Lung (tissue), 4 donors: Measurements from ENCODE around the genes TBC1D4 and ACOD1.

DNA sequence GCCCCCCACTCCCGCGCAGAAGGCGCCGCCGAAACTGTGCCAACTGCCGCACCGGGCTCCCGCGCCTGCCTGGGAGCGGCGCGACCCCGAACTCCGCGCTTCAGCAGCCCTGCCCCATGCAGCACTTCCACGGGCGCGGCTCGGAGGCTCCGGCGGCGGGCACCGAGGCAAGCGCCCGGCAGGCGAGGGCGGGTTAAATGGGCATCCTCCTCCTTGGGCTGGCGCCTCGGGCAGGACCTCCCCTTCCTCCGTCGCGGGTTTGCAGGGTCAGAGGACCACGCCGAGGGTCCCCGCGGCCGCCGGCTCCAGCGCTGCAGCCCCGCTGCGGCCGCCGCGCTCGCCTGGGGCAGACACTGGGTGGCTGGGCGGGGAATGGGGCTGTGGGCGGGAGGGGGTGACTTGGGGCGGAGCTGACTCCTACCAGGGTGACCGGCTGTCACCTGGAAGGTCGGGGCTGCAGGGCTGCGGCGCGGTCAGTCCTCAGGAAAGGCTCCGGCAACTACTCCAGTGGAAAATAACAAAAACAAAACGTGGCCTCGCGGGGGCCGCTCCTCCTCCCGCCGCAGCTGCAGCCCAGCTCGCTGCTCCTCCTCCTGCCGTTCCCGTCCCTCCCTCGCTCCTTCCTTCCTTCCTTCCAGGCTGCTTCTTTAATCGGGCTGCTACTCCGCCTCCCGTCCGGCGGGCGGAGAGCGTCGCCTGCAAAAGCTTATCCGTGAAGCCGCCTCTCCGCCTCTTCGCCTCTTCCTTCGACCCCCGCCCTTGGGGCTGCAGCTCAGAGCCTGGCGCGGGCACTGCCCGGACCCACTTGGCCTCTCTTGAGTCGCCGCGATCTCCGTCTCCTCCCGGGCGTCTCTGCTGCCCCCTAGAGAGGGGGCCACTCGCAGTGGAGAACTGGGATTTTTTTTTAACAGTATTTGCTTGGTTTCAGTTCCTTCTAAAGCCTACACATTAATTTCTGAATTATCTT is at the start of gene TBC1D4:
Gene TBC1D4 (minus strand): TSS at position 355 of the 967 bp plus-strand sequence.
- PRO-cap = bidirectional peak, plus-strand start at position 420 of the sequence, minus-strand start at position 355 of the sequence; unidirectional peak, minus-strand start at position 621 of the sequence
- RAMPAGE, long total RNA = no peak
- RRBS = under 1% methylated on average over 45 of the region's 88 CpGs

DNA sequence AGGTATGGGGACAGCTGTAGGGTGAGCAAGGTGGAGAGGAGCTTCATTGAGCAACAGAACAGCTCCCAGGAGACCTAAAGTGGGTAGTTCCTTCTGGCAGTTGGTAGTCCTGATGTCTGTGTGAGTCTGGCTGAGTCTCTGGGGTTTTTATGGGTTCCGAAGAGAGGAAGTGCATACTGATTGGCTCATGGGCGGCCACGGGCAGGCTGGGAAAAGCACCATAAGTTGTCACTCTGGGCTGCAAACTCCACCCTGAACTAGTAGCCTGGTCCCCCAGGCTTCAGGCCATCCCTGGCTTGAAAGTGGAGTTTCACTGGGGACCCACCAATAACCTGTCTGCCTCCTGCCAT is 25.7 kb upstream of the TBC1D4 start:
- PRO-cap = no peak
- RAMPAGE, long total RNA = no peak
- RRBS = no CpG with 5 or more reads among the region's 3 CpGs

GRCh38 chr13:75792341-75792969 is 156.3 kb downstream of the LMO7 start:
- PRO-cap = no peak
- RAMPAGE, long total RNA = no peak
- RRBS = no CpG with 5 or more reads among the region's 4 CpGs

DNA sequence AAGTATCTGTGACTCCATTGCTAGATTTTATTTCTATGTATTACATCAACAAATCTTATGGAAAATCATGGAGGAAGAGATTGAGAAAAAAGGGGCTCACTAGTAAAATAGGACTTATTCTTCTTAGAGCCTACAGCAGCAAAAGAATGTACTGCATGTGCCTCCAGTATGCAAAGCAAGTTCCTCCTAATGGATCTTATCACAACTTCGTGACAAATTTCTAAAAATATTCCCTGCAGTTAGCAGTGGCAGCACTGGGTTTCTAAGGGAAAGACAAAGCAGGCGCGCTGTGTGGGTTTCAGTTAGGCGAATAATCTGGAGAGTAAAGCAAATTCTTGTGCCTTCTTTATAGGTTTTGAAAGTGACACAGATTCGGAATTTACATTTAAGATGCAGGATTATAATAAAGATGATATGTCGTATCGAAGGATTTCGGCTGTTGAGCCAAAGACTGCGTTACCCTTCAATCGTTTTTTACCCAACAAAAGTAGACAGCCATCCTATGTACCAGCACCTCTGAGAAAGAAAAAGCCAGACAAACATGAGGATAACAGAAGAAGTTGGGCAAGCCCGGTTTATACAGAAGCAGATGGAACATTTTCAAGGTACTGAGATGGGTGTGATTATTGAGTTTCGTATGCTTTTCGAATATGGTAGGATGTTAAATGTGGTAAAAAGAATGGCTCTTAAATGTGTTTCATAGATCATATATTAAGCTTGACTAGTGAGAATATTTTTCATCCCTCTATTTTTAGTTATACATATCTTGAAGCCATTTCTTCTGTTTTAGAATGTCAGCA is 168.0 kb downstream of the LMO7 start:
- PRO-cap = no peak
- RAMPAGE, long total RNA = no peak
- RRBS = no CpG with 5 or more reads among the region's 13 CpGs

DNA sequence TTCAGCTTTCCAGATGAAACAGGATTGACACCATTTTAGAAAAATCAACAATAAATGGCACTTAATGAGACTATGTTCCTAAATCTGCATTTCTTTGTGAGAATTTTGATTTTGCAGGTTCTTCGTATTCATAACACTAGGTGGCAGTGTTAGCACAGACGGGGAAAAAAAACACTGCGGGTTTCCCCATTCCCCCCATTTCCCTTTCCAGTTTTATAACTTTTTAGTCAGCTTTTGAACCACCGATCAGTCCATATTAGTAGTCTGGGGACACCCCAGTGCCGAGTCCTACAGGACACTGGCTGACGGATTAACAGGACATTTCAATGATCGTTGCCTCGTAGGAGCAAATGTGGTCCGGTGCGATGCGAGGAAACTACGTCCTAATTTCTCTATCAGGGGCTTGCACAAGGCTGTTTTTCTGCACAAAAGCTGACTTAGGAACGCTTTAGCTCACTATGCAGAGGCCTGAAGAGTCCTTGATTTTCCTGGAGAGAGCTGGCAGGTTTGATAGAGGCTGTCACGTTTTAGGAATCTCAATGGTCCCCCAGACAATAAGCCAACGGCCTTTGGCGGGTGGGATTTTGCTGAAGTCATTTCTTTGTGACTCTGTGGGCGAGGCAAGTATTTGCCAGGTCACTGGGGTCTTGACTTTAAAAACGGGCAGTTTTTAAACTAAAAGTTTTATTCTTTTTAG is 234.4 kb downstream of the LMO7 start:
- PRO-cap = no peak
- RAMPAGE, long total RNA = no peak
- RRBS = no CpG with 5 or more reads among the region's 18 CpGs

DNA sequence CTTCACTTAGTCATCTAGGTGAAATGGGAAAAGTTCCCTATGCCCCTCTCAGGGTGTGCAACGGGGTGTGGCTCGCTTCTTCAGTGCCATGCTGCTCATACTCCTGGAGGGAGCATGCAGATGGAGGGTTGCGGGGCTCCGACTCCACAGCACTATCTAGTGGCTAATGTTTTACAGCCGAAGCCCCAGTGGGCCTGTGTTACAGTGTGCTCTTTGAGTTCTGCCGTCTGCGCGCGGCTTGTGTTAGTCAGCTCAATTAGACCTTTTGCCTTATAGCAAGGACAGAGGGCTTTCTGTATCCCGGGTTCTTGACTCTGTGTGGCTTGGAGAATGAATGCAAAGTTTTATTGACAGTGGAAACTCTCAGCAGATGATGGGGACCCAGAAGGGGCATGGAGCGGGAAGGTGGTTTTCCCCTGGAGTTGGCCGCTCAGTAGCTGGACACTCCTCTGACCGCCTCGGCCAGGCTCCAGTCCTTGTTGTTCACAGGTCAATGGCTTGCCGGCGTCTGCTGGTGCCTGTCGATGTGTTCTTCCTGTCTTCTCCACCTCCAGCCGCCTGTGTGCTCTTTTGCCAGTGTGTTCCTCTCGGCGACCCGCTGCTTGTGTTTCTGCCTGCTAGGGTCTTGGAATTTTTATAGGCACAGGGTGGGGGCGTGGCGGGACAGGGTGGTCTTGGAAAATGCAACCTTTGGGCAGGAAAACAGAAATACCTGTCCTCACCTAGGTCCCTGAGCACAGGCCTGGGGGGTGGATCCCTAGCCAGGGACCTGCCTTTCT is 383.5 kb downstream of the LMO7 start:
- PRO-cap = no peak
- RAMPAGE, long total RNA = no peak
- RRBS = no CpG with 5 or more reads among the region's 23 CpGs

DNA sequence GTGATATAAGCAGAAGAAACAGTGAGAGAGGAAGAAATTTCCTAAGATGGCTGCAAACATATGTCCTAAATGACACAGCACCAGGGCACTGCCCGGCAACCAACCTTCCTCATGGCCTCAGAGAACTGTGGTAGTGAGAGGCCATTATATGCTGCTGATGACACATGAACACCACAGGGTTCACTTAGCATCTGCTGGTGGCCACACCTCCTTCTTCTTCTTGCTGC is 88.2 kb downstream of the KCTD12 start:
- PRO-cap = no peak
- RAMPAGE, long total RNA = no peak
- RRBS = no CpG with 5 or more reads among the region's 1 CpG

- PRO-cap = no peak
- RAMPAGE, long total RNA = no peak
- RRBS = no CpG with 5 or more reads among the region's 5 CpGs
Measured at GRCh38 chr13:76825852-76826085, 60.4 kb downstream of the KCTD12 start.

- PRO-cap = no peak
- RAMPAGE, long total RNA = no peak
- RRBS = 0% methylated on average over 1 of the region's 7 CpGs
Measured at GRCh38 chr13:76829627-76829906, 56.6 kb downstream of the KCTD12 start.

- PRO-cap = no peak
- RAMPAGE, long total RNA = no peak
- RRBS = under 1% methylated on average over 48 of the region's 72 CpGs
Measured at GRCh38 chr13:76885004-76885751, 1.0 kb downstream of the KCTD12 start.

DNA sequence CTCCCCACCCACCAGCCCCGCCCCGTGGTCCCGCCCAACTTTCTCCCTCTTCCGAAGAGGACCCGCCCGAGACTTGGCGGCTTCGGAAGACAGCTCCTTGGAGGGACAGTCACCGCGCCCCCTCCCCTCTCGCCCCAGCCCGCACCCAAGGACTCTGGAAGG is 291 bp upstream of the KCTD12 start:
- PRO-cap = bidirectional peak, plus-strand start at position 54 of the sequence, minus-strand start outside the sequence
- RAMPAGE, long total RNA = no peak
- RRBS = no CpG with 5 or more reads among the region's 12 CpGs

GRCh38 chr13:76948075-76948562 is at the start of gene ACOD1:
Gene ACOD1, plus strand, starts transcription at chr13:76948511.
- PRO-cap = no peak
- RAMPAGE, long total RNA = no peak
- RRBS = no CpG with 5 or more reads among the region's 3 CpGs

GRCh38 chr13:76991303-76991818 is 520 bp upstream of the CLN5 start:
- PRO-cap = no peak
- RAMPAGE, long total RNA = no peak
- RRBS = no CpG with 5 or more reads among the region's 16 CpGs

- PRO-cap = no peak
- RAMPAGE, long total RNA = no peak
- RRBS = no CpG with 5 or more reads among the region's 2 CpGs
Measured at GRCh38 chr13:76993038-76993314, 1.1 kb downstream of the CLN5 start.

DNA sequence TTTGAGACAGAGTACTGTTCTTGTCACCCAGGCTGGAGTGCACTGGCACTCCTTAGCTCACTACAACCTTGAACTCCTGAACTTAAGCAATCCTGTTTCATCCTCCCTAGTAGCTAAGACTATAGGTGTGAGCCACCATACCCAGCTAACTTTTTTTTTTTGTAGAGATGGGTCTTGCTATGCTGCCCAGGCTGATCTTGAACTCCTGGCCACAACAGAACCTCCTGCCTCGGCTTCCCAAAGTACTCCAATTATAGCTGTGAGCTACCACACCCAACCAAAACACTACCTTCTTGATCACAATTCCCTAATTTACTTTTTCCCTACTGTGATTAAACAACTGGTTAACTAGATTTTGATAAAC is 10.4 kb downstream of the FBXL3 start:
- PRO-cap = no peak
- RAMPAGE, long total RNA = no peak
- RRBS = no CpG with 5 or more reads among the region's 1 CpG

GRCh38 chr13:77016968-77017261 is 10.0 kb downstream of the FBXL3 start:
- PRO-cap = no peak
- RAMPAGE, long total RNA = no peak
- RRBS = no CpG with 5 or more reads among the region's 2 CpGs

- PRO-cap = no peak
- RAMPAGE, long total RNA = no peak
- RRBS = no CpG with 5 or more reads among the region's 3 CpGs
Measured at GRCh38 chr13:77185702-77186474, 141.0 kb downstream of the MYCBP2 start.

DNA sequence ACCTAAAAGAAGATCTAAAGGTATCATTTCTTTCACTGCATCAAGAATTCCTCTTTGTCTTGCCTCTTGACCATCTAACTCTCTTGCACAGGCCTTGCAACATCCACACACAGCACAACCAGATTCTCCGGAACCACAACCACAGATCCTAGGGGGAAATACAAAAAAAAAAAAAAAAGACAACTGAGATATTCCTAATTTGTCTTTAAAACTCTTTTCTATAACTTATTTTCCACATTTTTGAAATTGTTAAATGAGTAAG is 83.2 kb downstream of the MYCBP2 start:
- PRO-cap = no peak
- RAMPAGE, long total RNA = no peak
- RRBS = no CpG with 5 or more reads among the region's 1 CpG

DNA sequence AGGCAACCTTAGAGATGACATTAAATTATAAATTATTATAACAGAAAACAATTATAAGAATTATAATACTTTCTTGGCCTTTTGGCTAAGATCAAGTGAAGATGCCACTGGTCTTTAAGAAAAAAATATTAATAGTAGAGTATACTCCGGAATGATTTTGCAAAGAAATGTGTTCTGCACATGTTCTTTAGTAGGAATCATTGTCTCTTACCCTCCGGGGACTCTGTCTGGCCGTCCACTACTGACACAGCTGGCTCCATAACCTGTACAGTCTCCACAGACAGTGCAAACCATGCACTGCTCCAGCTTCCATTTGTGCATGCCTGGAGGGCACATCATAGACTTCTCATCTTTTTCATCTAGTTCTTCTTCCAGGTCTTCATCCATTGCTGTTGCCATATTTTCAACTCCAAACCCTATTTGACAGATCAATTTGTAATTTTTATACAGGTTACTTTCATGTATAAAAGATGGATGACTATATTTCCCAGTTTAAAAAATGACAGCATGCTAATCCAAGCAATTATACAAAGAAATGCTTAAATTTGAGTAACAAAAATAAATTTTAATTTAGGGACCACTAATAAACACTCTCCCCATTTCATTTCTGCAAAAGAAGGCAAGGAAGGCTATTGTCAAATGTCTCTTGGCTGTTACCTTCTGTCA is 75.8 kb downstream of the MYCBP2 start:
- PRO-cap = no peak
- RAMPAGE, long total RNA = no peak
- RRBS = 89% methylated on average over 1 of the region's 3 CpGs

DNA sequence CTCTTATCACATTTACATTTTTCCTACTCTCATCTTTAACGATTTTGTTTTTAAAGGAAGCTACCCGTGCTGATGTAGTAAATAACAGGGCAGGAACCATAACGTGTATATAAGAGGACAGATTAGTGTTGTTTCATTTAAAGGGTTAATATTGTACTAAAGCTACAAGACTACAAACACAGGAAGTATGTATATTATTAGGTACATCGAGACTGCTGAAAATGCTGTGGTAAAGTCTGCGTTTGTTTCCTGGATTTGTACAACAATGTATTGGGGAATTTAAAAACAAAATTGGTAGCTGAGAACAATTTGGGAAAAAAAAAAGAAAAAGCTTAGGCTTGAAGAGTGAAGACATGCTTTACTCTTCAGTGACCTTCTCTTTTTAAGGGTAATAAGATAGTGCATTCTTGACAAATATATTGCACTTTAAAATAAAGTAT is 3.3 kb upstream of the MYCBP2 start:
- PRO-cap = no peak
- RAMPAGE, long total RNA = no peak
- RRBS = no CpG with 5 or more reads among the region's 5 CpGs